Metastatic Liver Carcinoma in the Adrenal Gland (tissue), 2 donors: ENCODE results near the genes SLC2A8, PTRH1 and ST6GALNAC4.

DNA sequence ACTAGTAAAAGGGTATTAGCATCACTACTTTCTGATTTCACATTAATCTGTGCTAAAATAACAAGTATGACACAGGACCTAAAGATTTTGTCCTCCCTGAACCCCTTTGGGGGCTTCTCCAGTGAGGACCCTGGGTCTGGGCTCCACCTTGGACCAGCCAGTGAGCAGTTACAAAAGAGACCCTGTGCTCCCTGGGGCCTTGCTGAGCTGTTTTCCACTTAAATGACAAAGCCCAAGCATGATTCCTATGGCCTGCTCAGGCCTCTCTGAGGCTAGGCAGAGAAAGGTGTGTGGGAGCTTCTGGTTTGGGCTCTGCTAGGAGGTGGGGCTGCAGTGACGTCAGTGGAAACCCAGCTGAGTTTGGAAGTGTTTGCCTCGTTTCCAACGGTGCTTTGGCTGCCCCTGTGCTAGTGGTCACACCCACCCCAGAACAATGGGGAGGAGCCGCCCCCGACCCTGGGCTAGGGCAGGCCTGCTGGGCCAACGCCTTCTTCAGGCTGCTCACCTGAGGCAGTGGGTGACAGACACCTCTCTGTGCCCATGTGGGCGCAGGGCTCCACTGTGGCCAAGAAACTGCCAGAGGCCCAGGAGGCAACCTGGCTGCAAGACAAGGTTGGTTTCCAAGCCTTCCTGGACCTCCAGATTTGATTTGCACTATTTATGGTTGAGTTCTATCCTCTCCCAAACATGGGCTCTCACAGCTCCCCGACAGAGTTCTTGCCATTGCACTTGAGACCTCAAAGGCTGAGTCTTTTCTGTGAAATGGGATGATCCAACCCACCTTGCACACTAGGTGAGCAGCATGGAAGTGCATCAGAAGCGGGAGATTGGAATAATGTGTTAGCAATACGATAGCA lies 10.3 kb downstream of the ANGPTL2 start:
- PRO-cap, 2 experiments, result no peak in any of the 2 experiments

GRCh38 chr9:127130986-127132103 lies 8.9 kb upstream of the ANGPTL2 start:
- PRO-cap, 2 experiments, result no peak in any of the 2 experiments

- PRO-cap, 2 experiments, result peak in 1 of 2 experiments; most common minus-strand start chr9:127307900 (in 1)
Observed at GRCh38 chr9:127307602-127308326, 43.2 kb downstream of the GARNL3 start.

GRCh38 chr9:127396614-127397609 lies at the start of gene SLC2A8:
SLC2A8 (plus strand) TSS chr9:127397169.
- PRO-cap, 2 experiments, result peak in 2 of 2 experiments; most common plus-strand start chr9:127397201 (in 2); most common minus-strand start chr9:127396709 (in 2)

GRCh38 chr9:127407341-127407862 lies 10.4 kb downstream of the SLC2A8 start:
- PRO-cap, 2 experiments, result no peak in any of the 2 experiments

DNA sequence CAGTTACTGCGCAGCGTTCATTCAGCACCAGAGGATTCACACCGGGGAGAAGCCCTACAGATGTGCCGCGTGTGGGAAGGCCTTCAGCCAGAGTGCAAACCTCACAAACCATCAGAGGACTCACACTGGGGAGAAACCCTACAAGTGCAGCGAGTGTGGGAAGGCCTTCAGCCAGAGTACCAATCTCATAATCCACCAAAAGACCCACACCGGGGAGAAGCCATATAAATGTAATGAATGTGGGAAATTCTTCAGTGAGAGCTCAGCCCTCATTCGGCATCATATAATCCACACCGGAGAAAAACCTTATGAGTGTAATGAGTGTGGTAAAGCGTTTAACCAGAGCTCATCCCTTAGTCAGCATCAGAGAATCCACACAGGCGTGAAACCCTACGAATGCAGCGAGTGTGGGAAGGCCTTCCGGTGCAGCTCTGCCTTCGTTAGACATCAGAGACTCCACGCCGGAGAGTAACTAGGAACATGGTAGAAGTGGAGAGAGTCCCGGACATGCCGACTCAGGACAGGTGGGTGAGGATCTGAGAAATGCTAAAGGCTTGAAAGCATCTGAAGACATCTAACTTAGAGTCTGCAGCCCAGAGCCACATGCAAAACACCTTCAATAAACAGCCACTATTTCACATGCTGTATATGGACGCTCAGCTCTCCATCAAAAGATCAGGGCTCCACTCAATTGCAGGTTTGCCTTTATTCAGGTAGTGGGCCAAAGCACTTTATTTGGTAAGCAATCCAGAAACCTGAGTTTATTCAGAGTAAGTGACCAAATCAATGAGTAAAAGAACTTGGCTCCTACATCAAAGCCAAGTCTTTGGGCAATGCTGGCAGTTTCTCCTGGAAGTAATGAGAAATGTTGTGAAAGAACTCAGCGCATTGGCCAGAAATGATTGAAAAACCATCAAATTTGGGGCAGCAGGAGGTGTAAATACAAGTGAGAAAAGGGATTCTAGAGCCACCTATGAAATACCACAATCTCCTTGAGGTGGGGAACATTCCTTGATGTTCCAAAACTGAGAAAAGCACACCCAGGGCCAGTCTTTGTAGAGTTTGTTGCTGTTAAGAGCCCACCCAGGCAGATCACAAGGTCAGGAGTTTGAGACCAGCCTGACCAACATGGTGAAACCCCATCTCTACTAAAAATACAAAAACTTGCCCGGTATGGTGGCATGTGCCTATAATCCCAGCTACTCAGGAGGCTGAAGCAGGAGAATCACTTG lies 6.1 kb downstream of the RPL12 start:
- PRO-cap, 2 experiments, result no peak in any of the 2 experiments

DNA sequence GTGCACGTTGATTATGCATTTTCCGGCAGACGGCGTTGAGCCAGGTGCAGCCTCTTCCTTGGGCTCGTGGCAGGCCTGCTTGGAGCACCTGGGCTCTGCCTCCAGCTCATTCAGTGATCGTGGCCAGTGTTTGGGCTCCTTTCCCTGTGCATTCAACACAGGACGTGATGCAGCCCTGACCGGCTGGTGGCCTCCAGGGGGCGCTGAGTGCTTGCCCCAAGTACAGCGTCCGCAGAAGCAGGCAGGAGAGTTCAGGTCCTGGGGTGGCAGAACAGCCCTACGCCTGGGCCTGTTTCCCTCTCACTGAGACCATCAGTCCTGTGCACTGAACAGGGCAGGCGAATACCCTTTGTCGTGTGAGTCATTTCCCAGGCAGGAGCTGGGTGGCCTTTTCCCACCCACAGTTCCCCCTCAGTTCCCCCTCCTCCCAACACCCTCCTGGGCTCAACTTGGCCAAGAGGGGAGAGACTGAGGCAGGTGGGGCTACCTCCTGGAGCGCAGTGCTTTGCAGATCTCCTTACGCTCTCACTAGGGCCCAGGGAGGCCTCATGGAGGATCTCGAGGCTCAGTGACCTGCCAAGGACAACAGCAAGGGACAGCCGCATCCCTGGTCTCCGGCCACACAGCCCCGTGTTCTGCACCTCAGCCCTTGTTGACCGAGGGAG lies 52.8 kb downstream of the LRSAM1 start:
- PRO-cap, 2 experiments, result no peak in any of the 2 experiments

- PRO-cap, 2 experiments, result no peak in any of the 2 experiments
Observed at GRCh38 chr9:127523444-127523842, 45.4 kb downstream of the NIBAN2 start.

- PRO-cap, 2 experiments, result peak in 1 of 2 experiments; most common minus-strand start chr9:127579057 (in 1)
Observed at GRCh38 chr9:127578683-127579811, 10.2 kb upstream of the NIBAN2 start.

- PRO-cap, 2 experiments, result peak in 2 of 2 experiments; most common plus-strand start chr9:127715784 (in 1); most common minus-strand start chr9:127715660 (in 2)
Observed at GRCh38 chr9:127715339-127716390, at the start of gene PTRH1. PTRH1 (minus strand) TSS chr9:127715663.

GRCh38 chr9:127735896-127736215 lies 762 bp upstream of the TOR2A start:
- PRO-cap, 2 experiments, result no peak in any of the 2 experiments

DNA sequence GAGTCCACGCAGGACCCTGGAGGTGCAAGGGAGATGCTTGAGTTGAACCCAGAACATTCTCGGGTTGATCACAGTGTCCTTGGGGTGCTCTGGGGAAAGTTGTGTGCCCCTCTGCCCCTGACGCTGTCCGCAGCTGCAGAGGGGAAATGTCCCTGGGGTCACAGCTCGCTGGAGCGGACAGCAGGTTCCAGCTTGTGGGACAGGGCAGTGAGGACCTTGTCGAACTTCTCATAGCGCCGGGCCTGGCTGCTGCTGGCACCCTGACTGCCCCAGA lies 3.4 kb upstream of the TOR2A start:
- PRO-cap, 2 experiments, result no peak in any of the 2 experiments

GRCh38 chr9:127770736-127771807 lies 7.4 kb downstream of the SH2D3C start:
- PRO-cap, 2 experiments, result peak in 2 of 2 experiments; most common plus-strand start chr9:127771484 (in 2); most common minus-strand start chr9:127771291 (in 2)

DNA sequence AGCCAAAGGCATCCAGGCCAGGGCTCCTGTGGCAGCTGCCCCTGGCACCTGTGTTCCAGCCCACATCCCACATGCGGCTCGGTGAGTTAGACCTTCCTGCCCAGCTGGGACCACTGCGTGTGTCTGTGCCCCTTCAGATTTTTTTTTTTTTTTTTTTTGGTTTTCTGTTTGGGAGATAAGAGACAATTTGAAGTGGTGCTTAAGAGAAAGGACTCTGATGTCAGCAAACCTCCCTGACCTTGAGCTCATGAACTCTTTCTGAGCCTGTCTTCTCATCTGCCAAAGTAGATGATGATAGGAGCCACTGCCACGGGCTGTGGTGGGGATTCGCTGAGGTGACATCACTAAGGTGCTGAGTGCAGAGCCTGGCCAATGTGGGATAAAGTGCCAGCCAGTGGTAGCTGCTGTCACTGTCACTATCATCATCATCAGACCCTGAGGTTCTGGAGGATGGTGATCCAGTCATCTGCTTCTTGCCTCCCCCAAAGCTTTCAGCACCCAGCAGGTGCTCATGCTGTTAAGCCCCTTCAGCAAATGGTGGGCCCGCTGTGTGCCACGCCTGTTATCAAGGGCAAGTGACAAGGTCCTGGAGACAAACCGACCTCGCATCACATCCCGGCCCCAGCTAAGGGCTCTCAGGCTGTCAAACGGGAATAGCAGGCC lies 6.3 kb downstream of the FPGS start:
- PRO-cap, 2 experiments, result no peak in any of the 2 experiments

GRCh38 chr9:127824986-127826186 lies 22.7 kb downstream of the FPGS start:
- PRO-cap, 2 experiments, result no peak in any of the 2 experiments

- PRO-cap, 2 experiments, result no peak in any of the 2 experiments
Observed at GRCh38 chr9:127833830-127834164, 20.7 kb downstream of the ENG start.

GRCh38 chr9:127861986-127863146 lies 7.9 kb upstream of the ENG start:
- PRO-cap, 2 experiments, result no peak in any of the 2 experiments

DNA sequence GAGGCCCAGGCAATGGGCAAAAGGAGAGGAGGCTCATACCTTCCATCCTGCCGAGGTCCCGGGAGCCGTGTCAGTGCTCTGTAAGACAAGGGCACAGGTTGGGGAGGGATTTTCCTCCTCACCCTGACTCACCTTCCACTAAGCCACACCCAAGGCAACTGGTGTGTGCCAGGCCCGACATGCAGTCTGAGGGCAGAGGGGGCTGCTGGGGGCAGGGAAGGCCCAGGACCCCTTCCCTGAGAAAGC lies 3.0 kb downstream of the AK1 start:
- PRO-cap, 2 experiments, result no peak in any of the 2 experiments

DNA sequence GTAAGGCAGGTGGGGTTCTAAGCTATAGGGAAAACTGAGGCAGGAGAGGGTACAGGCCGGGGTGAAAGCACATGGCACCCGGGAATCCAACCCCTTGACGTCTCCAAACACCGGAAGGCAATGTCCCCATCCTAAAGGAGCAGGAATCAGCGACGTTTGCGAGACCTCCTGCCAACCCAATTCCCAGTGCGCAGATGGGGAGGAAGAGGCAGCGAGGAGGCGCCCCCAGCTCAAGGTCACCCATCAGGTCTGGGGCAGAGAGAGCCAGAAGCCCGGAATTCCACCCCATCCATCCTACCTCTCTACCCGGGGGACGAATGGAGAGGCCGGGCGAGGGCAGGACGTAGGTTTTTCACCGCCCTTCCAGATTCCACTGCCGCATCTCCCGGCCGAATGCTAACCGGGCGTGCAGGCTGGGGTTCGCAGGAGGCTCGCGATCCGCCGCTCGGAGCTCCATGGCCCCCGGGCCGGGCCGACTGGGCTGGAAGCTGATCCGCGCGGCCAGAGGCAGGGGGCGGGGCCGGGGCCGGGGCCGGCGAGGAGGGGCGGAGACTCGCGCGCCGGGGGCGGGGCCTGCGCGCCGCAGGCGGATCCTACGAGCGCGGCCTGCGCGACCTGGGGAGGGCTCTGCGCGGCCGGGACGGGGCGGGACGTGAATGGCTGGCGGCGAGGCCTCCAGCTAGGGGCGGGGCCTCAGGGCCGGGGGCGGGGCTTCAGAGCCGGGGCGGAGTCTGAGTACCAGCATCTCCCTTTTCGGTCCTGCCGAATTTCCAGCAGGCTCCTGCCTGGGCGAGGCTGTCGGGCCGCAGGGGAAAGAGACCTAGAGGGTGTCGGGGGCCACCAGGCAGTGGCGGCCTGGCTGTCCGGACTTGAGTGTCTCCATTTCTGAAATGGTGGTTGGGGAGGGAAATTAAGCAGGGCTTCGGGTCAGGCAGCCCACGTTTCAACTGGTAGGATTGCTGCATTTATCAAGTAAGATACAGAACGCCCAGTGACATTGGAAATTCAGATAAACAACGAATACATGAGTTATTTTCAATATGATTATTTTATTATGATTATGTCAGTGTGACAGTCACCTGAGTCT lies at the start of gene ST6GALNAC4:
Gene ST6GALNAC4, minus strand, starts transcription at position 514 of the 1,087 bp plus-strand sequence.
- PRO-cap, 2 experiments, result peak in 2 of 2 experiments; most common plus-strand start position 756 of the sequence (in 2); most common minus-strand start position 478 of the sequence (in 2)

DNA sequence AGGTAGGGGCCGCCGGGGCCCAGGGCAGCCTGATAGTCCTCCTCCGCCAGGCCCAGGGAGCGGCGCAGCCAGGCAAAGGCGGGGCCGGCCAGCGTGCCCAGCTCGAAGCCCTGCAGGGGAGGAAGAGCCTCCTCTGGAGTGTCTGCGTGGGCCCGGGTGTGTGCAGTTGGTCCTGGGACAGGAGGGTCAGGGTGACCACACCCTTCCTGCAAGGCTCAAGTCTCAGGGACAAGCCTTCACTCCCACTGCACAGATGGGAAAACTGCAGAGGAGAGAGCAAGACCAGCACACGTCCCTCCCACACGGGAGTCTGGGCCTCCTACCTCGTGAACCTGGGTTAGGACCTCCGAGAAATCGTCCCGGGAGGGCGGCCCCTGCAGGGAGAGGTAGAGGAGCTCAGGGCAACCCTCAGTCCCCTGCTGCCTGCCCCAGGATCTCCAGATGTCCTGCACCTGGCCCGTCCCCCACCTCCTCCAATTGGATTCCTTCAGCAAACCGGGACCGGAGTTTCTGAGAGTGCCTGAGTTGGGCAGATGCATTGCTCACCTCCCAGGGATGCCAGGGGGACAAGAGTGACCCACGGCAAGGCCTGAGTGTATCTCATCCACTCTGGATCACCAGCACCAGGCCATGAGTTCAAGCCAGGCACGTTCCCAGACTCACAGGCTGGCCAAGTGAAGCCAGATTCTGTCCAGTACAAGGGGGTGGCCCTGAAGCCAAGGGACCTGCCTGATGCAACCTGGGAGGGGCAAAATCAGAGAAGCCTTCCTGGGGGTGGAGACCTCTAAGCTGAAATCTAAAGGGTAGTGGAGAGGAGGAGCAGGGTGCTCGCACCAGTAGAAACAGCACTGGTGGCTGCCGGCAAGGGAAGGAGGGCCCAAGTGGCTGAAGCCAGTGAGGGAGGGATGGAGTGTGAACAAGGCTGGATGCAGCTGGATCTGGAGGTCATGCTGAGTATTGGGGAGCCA lies 2.2 kb downstream of the PIP5KL1 start:
- PRO-cap, 2 experiments, result no peak in any of the 2 experiments